Kidney (tissue), 2 donors: Measurements from ENCODE around the genes WFDC6, SPINT4, ZNF335 and SLC2A10.

DNA sequence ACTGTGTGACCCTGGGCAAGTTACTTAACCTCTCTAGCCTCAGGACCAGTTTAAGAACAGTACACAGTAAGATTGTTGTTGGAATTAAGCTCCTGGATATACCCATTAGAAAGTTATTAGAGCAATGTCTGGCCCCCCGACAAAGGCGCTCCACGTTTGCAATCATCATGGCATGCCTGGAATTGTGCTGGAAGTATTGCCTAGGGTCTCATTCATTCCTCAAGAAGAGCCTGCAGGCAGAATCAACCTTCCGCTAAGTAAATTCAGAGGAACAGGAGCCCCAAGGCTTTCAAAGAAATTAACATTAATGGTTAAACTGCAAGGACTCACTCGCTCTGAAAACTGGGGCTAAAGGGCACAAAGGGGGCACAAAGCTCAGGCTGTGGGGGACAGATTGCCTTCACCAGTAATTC lies 1.3 kb downstream of the SDC4 start:
- PRO-cap: unidirectional peak, minus-strand start at position 164 of the sequence
- RRBS: no CpG with 5 or more reads among the region's 5 CpGs

DNA sequence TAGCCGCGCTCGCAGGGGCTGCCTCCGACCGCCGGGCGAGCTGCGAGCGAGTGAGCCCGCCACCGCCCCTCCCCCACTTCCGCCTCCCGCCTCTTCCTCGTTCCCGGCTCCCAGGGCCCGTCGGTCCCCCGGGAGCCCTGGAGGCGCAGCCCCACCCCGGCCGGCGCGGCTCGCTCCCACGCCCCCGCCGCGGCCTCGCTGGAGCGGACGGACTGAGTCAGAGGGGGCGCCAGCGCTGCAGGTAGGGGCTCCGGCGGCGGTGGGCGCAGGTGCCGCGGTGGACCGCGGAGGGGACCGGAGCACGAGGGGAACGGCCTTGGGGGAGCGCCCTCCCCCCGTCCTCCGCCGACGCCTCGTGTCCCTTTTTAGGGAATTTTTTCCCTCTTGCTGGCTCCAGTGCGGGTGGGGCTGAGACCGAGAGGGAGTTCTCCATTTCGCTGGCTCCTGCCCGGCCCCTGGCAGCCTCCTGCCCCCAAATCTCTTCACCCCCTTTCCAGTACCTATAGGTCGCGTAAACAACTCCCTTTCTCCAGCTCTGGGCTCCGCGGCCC lies 1.5 kb upstream of the DBNDD2 start:
- PRO-cap: bidirectional peak, plus-strand start at position 396 of the sequence, minus-strand start at position 52 of the sequence
- RRBS: under 1% methylated on average over 37 of the region's 58 CpGs

DNA sequence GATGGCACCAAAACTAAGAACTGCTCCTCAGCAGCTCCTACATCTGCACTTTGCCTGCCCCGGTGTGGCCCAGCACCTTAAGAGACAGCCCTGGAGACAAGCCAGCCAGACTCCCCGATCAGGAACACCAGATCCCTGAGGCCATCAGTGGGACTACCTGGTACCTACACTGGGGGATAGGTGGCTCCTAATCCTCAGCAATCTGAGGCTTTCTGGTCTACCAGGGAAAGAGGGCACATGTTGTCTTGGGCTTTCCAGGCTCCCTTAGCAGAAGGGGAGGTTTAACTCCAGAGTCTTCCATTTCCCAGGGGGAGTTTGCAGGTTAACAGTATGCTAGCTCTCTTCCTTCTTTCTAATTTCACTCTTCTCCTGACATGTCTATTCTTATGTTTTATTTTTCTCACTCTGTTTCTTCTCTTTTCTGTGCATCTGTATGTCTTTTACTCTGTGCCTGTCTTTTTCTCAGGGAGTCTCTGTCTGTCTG lies at the start of gene WFDC6:
Gene WFDC6 (minus strand): TSS at position 53 of the 484 bp plus-strand sequence.
- PRO-cap: no peak
- RRBS: no CpG with 5 or more reads among the region's 2 CpGs

DNA sequence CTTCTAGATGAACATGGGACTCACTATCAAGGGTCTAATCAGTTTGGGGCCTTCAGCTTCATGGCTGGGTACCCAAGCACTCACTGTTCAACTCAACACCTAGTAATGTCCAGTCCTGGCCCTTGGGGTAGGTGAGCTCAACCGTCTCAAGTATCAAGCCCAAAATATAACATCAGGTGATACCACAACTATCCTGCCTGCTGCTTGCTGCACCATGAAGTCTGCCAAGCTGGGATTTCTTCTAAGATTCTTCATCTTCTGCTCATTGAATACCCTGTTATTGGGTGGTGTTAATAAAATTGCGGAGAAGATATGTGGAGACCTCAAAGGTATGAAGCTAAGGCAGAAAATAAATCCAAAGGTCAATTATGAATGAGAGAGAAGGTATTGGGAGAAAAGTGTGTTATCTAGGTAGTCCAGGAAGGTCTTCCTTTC lies at the start of gene SPINT4:
Gene SPINT4 (plus strand): TSS at position 194 of the 435 bp plus-strand sequence.
- PRO-cap: no peak
- RRBS: no CpG with 5 or more reads among the region's 2 CpGs

- PRO-cap: no peak
- RRBS: no CpG with 5 or more reads among the region's 5 CpGs
These were observed 8.0 kb downstream of the WFDC3 start for GRCh38 chr20:45783654-45784114.

- PRO-cap: no peak
- RRBS: no CpG with 5 or more reads among the region's 9 CpGs
These were observed 9.5 kb downstream of the SNX21 start for GRCh38 chr20:45842977-45843576.

DNA sequence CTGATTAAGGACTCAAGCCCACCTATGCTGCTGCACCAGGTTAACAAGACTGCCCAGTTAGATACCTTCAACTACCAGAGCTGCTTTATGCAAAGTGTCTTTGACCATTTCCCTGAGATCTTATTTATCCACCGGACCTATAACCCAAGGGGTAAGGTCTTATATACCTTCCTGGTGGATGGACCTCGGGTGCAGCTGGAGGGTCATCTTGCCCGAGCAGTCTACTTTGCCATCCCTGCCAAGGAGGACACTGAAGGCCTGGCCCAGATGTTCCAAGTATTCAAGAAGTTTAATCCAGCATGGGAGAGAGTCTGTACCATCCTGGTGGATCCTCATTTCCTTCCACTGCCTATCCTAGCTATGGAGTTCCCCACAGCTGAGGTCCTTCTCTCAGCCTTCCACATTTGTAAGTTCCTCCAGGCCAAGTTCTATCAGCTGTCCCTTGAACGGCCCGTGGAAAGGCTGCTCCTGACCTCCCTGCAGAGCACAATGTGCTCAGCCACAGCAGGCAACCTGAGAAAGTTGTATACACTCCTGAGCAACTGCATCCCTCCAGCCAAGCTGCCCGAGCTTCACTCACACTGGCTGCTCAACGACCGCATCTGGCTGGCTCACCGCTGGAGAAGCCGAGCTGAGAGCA lies 1.8 kb downstream of the ZSWIM1 start:
- PRO-cap: no peak
- RRBS: no CpG with 5 or more reads among the region's 10 CpGs

DNA sequence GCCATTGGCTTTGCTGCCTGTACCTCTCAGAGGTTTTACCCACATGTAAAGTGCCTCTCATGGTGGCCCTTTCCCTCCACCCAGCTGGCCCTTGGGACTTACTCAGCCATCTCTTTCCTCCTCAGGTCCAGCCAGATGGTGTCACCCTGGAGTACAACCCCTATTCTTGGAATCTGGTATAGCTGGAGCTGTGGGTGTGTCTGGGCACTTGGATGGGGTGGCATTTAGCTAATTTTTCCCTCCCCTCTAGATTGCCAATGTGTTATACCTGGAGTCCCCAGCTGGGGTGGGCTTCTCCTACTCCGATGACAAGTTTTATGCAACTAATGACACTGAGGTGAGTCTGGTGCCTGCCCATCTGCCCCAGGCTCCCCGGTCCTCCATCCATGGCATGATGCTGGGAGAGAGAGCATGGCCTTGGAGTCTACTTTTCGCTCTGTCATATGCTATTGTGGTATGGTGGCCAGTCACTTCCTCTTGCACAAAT lies 1.1 kb downstream of the CTSA start:
- PRO-cap: no peak
- RRBS: no CpG with 5 or more reads among the region's 3 CpGs

DNA sequence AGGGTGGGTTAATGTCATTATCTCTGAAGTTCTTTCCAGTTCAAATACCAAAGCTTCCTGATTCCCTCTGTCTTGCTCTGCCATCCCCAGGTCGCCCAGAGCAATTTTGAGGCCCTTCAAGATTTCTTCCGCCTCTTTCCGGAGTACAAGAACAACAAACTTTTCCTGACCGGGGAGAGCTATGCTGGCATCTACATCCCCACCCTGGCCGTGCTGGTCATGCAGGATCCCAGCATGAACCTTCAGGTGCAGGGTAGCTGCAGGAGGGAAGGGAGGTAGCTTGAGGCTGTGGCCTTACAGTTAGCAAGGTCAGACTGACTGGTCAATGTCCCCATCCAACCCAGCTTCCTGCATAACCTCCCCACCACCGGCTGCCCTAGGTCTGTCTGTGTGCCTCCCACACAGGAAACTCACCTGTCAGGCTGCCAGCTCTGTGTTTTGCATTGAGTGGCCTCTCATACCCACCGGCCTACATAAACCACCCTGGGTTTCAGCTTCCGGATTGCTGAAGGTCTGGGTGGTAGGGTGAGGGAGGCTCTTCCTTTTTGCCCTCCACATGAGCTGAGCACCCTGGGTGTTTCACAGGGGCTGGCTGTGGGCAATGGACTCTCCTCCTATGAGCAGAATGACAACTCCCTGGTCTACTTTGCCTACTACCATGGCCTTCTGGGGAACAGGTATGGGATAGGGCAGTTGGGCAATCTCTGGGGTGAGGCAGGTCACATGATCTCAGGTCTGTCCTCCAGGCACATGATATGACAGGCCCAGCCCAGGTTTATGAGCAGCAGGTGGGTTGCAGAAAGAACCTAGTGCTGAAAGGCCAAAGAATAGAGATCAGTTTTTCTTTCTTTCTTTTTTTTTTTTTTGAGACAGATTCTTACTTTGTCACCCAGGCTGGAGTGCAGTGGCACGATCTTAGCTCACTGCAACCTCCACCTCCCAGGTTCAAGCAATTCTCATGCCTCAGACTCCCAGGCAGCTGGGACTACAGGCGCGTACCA lies 1.8 kb downstream of the CTSA start:
- PRO-cap: no peak
- RRBS: 21% methylated on average over 2 of the region's 11 CpGs

DNA sequence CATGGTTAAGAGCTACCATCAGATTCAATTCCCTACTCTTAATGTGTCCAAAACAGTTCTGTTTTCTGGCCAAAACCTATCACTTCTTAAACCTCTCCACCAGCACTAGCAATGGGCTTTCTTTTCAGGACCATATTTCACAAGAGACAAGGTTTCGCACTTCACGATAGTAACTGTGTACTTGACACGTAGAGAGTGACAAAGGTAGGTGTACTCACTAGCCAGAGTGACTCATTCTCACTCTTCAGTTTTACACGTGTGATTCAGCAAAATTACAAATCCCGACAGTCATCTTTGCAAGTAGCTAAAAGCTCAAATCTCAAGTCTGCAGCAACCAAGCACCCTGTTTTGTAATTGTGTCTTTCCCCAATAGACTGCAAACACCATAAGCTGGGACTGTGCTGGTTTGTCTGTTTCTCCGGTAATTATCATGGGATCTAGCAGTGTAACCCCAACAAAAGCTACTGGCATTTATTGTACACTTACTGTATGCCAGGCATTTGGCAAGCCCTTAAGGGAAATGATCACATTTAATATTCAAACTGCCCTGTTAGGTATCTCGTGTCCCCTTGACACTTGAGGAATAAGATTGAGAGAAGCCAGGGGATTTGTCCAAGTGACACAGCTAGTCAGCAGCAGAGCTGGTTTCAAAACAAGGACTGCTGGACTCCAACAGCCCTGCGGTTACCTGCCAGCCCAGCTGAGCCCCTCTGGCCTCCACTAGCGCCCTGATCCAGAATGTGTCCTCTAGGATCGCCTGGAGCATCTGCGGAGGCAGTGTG lies 9.8 kb downstream of the PCIF1 start:
- PRO-cap: no peak
- RRBS: no CpG with 5 or more reads among the region's 11 CpGs

- PRO-cap: bidirectional peak, plus-strand start at chr20:45948312, minus-strand start at chr20:45948047; bidirectional peak, plus-strand start at chr20:45948692, minus-strand start at chr20:45948683
- RRBS: 73% methylated on average over 3 of the region's 16 CpGs
These were observed 13.9 kb downstream of the PCIF1 start for GRCh38 chr20:45947981-45949177.

DNA sequence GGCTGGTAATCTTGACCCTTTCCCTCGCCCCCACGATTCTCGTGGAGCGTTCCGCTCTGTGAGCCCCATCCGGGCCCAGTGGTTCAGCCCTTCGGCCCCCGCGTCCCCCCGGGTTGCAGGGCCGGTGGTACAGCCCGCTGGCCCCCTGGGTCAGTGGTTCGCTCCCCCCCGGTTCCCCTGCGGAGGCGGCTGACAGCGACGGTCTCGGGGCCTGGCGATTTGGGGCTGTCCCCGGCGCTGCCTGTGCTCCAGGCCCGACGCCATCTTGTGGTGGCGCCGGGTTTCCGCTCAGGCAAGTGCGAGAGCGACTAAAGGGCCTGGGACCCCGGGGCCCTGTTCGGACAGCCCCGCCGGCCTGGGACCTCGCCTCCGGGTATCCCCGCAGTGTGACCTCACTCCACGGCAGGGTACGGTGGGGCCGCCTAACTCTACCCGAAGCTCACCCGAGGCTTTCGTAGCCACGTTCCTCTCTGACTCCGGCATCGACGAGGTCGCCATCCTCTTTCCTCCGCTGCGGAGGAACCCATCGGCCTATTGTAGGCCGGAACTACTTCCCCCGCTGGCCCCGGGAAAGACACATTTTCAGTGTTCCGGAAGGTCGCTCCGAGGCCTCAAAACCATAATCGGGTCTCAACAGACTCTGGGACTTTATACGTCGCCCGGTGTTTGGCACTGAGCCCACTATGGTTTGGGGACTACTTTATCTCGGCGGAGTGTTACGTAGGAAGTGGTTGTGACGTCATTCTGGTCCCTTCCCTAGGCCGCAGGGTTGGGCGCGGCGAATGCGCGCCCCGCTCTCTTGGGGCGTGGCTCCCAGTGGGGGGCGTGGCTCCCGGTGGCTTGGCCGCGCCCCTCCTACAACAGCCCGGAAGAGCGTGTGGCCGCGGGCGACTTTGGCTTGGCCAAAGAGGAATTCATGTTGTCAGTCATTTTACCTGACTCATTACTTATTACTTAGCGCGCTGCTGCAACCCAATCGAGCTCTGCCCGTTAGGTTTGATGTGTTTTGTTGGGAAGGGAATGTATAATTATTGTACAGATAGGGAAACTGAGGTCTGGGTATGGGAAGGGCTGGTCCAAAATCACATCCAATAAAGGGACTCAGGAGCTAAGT lies at the start of gene ZNF335:
Gene ZNF335 (minus strand): TSS at position 525 of the 1,114 bp plus-strand sequence.
- PRO-cap: bidirectional peak, plus-strand start at position 318 of the sequence, minus-strand start at position 179 of the sequence; bidirectional peak, plus-strand start at position 579 of the sequence, minus-strand start at position 505 of the sequence; bidirectional peak, plus-strand start at position 868 of the sequence, minus-strand start at position 621 of the sequence
- RRBS: 2% methylated on average over 49 of the region's 85 CpGs

DNA sequence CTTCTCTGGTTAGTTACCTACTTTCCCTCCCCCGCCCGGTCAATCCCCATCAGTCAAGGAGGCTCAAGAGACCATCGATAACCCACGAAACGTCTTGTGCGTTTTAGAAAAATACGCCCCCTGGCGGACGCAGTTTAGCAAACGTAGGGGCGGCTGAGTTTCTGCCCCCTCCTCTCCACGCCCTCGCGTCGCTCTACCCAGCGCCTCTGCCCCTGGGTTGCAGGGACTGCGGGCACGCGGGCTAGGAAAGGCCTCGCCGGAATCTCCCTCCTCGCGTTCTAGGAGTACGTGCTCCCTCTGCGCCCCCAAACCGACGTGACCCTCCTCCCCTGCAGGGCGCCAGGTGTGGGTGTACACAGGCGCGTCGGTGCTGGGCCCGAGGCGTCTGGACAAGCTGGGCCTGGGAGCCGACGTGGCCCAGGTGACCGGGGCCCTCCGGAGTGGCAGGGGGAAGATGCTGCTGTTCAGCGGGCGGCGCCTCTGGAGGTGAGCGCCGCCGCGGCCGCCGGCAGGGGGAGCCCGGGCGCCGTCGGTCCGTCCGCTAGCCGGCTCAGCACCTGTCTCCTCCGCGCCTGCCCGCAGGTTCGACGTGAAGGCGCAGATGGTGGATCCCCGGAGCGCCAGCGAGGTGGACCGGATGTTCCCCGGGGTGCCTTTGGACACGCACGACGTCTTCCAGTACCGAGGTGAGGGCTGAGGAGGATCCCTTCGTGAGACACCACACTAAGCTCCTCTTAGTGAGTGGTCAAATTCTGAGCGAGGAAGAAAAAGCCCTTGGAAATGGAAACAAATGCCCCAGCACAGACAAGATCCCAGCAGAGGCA lies 5.3 kb downstream of the MMP9 start:
- PRO-cap: no peak
- RRBS: 2% methylated on average over 18 of the region's 70 CpGs

DNA sequence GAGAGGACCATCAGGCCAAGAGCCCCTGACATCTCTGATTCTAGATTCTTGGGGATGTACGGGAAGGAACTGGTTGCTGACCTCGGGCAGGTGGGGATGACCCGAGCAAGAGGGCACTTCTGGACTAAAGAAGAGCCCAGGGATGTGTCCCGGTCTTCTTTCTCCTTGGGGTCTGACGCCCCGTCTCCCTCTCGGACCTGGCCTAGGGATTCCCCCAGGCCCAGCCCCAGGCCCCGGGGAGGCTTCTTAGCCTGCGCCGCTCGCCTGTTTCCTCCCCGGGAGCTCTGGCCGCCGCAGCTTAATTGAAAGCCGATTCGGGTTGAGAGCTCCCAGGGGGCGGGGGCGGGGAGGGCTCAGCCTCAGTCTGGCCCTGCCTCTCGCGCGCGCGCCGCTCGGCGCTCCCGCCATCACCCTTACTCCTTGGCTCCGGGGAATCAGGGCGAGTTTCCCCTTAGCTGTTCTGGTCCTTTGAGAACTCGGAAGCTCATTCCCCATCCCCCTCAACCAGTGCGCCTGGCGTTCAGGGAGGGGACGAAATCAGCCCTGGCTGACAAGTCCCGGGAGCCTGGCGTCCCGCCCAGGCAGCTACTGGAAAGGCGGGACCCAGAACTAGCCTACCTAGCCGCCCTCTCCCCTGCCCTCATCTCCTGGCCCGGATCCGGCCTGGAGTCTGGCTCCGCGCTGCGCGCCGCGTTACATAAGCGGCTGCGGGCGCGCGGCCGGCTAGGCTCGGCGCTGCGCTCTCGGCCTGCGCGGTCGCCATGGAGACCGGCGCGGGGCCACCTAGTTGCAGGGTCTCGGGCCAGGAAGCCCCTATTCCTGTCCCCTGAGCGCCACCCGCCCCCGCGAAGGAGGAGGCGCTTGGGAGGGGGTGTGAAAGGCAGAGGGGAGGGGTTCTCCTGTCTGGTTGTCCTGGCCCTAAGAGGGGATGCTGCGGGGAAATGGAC lies 2.7 kb downstream of the SLC12A5 start:
- PRO-cap: no peak
- RRBS: 3% methylated on average over 31 of the region's 69 CpGs

- PRO-cap: no peak
- RRBS: no CpG with 5 or more reads among the region's 13 CpGs
These were observed 386 bp downstream of the CD40 start for GRCh38 chr20:46118484-46118916.

GRCh38 chr20:46348366-46348820 lies 15.8 kb downstream of the SLC35C2 start:
- PRO-cap: no peak
- RRBS: no CpG with 5 or more reads among the region's 13 CpGs

DNA sequence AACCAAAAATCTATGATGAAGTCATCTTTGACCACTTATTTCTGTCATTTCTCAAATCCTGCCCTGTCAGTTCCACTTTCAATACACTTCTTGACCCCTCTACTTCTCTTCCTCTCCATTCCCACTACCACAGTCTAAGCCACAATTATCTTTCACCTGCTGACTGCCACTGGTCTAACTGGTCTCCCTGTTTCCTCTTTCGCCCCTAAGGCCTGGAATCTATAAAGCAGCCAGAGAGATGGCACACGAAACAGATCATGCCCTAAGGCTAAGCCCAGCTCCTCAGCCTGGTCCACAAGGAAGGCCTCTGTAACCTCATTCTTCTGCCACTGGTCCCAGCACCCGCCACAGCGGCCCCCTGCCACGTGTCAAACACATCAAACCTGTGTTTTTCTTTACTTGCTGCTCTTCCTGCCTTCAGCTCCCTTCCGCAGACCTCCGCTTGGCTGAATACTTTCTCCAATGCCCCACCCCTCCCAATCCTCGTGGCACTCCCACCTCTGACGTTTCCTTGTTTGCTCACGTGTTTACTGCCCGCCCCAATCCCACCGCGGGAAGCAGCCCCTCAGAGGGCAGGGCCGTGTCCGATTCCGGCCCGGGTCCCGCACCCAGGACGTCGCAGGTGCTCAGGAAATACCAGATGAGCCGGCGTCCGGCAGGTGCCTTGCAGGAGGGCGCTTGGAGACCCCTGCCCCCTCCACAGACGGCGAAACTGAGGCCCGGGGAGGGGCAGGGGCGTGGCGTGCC lies 535 bp downstream of the SLC35C2 start:
- PRO-cap: bidirectional peak, plus-strand start at position 565 of the sequence, minus-strand start at position 452 of the sequence
- RRBS: 3% methylated on average over 12 of the region's 29 CpGs

DNA sequence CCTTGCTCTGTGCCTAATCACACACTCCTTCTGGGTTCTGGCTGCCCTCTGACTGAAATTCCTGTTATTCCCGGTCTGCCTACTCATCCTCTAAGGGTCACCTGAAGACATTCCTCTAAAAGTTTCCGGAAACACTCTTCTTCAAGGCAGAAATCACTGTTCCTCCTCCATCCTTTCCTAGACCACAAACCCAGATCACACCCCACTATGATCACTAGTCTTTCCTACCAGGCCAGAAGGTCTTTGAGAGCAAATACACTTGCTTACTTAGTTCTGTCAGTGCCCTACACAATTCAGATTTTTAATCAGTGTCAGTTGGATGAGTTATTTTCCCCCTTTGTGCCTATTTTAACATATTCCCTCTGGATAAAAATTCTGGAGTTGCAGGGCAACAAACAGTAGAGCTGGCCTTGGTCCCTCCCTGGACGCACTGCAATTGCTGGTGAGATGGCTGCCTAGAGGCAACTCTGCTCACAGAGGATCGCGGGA lies 15.4 kb upstream of the SLC35C2 start:
- PRO-cap: no peak
- RRBS: 100% methylated on average over 1 of the region's 5 CpGs

GRCh38 chr20:46401495-46402254 lies 4.7 kb downstream of the ELMO2 start:
- PRO-cap: no peak
- RRBS: no CpG with 5 or more reads among the region's 5 CpGs

- PRO-cap: bidirectional peak, plus-strand start at chr20:46709659, minus-strand start at chr20:46709570; bidirectional peak, plus-strand start at chr20:46709893, minus-strand start at chr20:46709738
- RRBS: 6% methylated on average over 18 of the region's 80 CpGs
These were observed at the start of gene SLC2A10 for GRCh38 chr20:46709447-46710422. Gene SLC2A10, plus strand, starts transcription at chr20:46709649.